ENCODE measurements around the gene AQP9.

DNA sequence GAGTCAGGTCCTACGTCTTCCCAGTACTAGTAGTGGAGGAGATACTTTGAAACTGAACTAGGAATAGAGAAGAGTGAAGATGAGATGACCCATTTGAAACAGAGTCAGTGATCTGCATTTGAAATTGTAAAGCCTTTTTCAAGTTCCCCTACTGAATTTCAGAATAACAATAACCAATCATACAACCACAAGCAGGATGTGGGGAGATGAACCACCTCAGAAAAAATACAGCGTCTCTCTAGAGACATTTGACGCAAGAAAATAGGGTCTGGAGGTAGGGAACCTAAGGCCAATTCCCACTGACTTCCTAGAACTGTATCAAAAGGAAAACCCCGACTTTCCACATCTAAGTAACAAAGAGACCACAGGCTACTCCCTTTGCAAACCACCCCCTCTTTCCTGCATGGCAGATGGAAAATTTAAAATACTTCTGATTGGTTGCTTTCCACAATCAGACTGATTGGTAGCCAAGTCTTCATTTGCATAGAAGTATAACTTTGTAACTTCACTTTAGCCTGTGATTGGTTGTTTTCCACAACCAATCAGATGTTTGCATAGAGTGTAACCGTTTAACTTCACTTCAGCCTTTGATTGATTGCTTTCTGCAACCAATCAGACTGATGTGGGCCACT lies 49.9 kb upstream of the NEDD4 start:
- RRBS: no CpG with 5 or more reads among the region's 5 CpGs
CAGE:
- cytosol, long polyA plus RNA: no peak
- long polyA plus RNA: no peak
- nucleus, long polyA plus RNA: no peak

- RRBS: no CpG with 5 or more reads among the region's 17 CpGs
CAGE:
- cytosol, long polyA plus RNA: no peak
- long polyA plus RNA: no peak
- nucleus, long polyA plus RNA: no peak
These were observed 100.7 kb upstream of the NEDD4 start for GRCh38 chr15:56093738-56094832.

DNA sequence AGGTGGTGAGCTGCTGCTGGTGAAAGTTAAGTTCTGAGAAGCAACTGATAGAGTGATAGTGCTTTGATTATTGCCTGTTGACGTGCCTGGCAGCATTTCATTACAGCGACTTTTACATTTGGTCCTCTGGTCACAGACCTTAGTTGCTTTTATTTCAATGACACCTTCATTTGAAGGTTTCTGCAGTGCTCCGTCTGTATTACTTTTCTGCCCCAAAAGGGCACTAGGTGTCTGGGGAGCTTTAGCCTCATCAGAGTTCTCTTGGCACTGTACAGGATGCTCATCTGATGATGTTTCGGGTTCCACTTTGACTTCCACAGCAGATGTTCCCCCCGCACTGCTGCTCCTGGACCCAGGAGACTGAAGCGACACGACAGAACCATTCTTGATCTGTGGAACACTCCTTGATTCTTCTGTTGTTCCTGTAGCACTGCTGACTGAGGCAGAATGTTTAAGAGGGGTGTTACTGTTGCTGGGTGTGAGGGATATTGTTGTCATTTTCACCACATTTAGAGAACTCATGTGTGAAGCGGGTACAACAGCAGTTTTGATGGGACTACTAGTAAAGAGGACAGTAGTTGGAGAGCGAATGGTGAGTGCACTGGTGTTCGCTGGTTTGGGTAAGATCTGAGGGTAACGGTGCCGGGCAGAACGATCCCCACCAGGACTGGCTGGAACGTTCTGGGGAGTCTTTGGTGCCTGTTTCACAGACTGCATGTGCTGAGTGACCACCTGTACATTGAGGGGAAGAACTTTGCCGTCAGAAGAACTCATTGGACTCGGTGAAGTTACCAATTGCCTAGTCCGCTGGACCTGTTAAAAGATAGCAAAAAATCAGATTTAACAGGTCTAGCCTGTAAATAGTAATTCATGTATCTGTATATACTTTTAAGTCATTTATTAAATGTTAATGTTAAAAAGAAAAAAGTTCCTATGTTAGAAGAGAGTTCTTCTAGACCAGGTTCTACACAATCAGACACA lies 102.7 kb upstream of the NEDD4 start:
- RRBS: no CpG with 5 or more reads among the region's 17 CpGs
CAGE:
- cytosol, long polyA plus RNA: no peak
- long polyA plus RNA: no peak
- nucleus, long polyA plus RNA: no peak

GRCh38 chr15:56443406-56443932 lies 21.5 kb downstream of the MNS1 start:
- RRBS: no CpG with 5 or more reads among the region's 7 CpGs
CAGE:
- cytosol, long polyA plus RNA: no peak
- long polyA plus RNA: start-site peak on the minus strand at chr15:56443480-56443857, 11 and 18 reads in 2 replicates
- nucleus, long polyA plus RNA: start-site peak on the minus strand at chr15:56443643-56443857, 22 reads

GRCh38 chr15:56444209-56444717 lies 20.7 kb downstream of the MNS1 start:
- RRBS: no CpG with 5 or more reads among the region's 5 CpGs
CAGE:
- cytosol, long polyA plus RNA: no peak
- long polyA plus RNA: start-site peak on the minus strand at chr15:56444451-56444672, 16 and 25 reads in 2 replicates
- nucleus, long polyA plus RNA: start-site peak on the minus strand at chr15:56444522-56444581, 8 reads

DNA sequence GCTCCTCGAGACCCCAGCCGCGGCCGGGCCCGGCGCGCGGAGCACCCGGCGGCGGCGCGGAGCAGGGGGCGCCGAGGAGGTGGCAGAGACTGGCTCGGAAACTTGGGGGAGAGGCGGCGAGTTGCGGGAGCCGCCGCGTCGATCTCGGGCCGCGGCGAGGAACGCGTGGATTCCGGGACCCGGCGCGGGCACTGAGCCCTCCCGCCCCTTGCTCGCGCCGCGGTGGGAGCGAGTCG lies 1.0 kb downstream of the TCF12 start:
- RRBS: 1% methylated on average over 8 of the region's 40 CpGs
CAGE:
- cytosol, long polyA plus RNA: no peak
- long polyA plus RNA: no peak
- nucleus, long polyA plus RNA: no peak

GRCh38 chr15:57035901-57036388 lies 117.5 kb downstream of the TCF12 start:
- RRBS: no CpG with 5 or more reads among the region's 6 CpGs
CAGE:
- cytosol, long polyA plus RNA: no peak
- long polyA plus RNA: no peak
- nucleus, long polyA plus RNA: no peak

- RRBS: no CpG with 5 or more reads among the region's 5 CpGs
CAGE:
- cytosol, long polyA plus RNA: no peak
- long polyA plus RNA: no peak
- nucleus, long polyA plus RNA: no peak
These were observed 73.8 kb upstream of the CGNL1 start for GRCh38 chr15:57302409-57303004.

GRCh38 chr15:57327918-57328451 lies 48.3 kb upstream of the CGNL1 start:
- RRBS: no CpG with 5 or more reads among the region's 11 CpGs
CAGE:
- cytosol, long polyA plus RNA: no peak
- long polyA plus RNA: no peak
- nucleus, long polyA plus RNA: no peak

- RRBS: no CpG with 5 or more reads among the region's 8 CpGs
CAGE:
- cytosol, long polyA plus RNA: no peak
- long polyA plus RNA: no peak
- nucleus, long polyA plus RNA: no peak
These were observed 51.9 kb downstream of the CGNL1 start for GRCh38 chr15:57428131-57428764.

DNA sequence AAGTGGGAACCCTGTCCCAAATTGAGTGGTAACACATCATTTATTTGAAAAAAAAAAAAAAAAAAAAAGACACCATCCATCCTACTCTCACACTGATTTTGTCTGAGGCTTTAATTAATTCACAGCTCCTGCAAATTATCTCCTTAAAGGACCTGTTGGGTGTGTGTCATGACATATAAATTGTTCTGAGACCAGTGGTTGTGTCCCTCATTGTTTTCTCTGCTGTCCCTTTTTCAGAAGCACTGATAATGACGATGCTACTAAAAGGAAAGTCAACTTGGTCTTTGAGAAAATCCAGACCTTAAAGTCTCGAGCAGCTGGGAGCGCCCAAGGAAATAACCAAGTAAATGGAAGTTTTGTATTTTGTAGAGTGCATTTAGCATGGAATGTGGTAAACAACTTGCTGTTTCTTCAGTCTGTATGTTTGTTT lies 65.8 kb downstream of the CGNL1 start:
- RRBS: no CpG with 5 or more reads among the region's 3 CpGs
CAGE:
- cytosol, long polyA plus RNA: no peak
- long polyA plus RNA: no peak
- nucleus, long polyA plus RNA: no peak

- RRBS: no CpG with 5 or more reads among the region's 1 CpG
CAGE:
- cytosol, long polyA plus RNA: no peak
- long polyA plus RNA: no peak
- nucleus, long polyA plus RNA: no peak
These were observed 100.4 kb downstream of the CGNL1 start for GRCh38 chr15:57476726-57477089.

DNA sequence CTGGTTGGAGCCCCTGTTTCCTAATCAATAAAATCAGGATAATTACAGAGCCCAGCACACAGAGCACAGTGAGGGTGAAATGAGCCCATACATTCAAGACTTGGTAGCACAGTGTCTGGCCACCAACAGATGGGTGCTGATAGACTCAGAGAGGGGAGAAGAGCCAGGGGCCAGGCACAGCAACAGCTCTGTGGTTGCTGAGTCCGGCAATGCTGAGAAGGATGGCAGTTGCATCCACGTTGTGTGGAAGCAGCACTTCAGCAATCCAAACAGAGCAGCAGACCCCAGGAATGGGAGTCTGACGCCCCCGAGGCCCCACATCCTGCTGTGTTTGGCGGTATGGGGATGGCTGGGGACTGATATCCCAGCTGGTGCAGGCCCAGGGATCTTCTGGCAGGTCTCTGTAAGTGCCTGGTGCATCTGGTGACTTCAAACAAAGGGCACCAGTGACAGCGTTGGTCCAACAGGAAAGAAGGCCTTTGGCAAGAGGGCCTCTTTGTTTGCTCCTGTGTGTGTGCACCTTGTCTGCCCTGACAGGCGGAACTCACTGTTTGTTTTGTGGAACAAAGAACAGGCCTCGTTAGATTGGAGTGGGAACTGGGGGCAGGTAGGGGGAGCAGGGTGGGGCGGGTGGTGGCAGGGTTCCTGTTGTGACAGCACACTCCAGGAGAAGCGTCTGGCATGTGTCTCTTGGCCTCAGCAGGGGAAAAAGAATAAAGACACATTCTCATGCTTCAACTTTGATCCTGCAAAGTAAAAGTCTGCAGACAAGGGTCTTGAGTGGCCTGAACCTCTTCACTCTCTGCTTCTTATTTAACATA lies 94.7 kb upstream of the MYZAP start:
- RRBS: no CpG with 5 or more reads among the region's 10 CpGs
CAGE:
- cytosol, long polyA plus RNA: no peak
- long polyA plus RNA: no peak
- nucleus, long polyA plus RNA: no peak

DNA sequence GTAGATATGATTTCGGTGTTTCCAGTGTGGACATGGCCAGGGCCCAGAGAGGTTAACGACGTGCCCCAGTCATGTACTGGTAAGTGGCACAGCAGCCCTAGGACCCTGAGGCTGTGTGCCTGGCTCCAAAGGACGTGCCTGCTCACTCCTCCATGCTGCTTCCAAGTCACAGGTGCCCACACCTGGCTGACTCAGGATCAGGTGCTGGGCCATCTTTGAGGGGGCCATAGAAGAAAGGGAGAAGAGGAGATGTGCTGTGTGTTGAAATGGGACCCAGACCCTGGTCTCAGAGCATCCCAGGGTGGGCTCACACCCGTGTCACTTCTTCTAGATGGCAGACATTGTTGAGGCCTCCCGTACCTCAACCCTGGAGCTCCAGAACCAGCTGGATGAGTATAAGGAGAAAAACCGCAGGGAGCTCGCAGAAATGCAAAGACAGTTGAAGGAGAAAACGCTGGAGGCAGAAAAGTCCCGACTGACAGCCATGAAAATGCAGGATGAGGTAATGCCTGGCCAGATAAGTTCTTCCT lies 67.4 kb upstream of the MYZAP start:
- RRBS: no CpG with 5 or more reads among the region's 10 CpGs
CAGE:
- cytosol, long polyA plus RNA: no peak
- long polyA plus RNA: no peak
- nucleus, long polyA plus RNA: no peak

DNA sequence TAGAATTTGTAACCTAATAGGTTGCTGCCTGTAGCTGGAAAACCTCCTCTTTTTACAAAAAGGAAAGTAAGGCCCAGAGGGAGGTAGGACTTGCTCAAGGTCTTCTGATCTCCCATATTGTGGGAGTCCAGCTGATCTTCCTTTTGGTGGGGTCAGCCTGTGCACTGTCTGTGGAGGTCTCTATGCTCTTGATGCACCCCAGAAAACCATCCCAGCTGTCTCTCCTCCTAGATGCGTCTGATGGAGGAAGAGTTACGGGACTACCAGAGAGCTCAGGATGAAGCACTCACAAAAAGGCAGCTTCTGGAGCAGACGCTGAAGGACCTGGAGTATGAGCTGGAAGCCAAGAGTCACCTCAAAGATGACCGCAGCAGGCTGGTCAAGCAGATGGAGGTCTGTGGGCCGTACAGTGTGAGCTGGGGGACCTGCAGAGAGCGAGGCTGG lies 63.3 kb upstream of the MYZAP start:
- RRBS: no CpG with 5 or more reads among the region's 6 CpGs
CAGE:
- cytosol, long polyA plus RNA: no peak
- long polyA plus RNA: no peak
- nucleus, long polyA plus RNA: no peak

GRCh38 chr15:57645957-57646594 lies 54.4 kb downstream of the MYZAP start:
- RRBS: no CpG with 5 or more reads among the region's 6 CpGs
CAGE:
- cytosol, long polyA plus RNA: no peak
- long polyA plus RNA: no peak
- nucleus, long polyA plus RNA: no peak

DNA sequence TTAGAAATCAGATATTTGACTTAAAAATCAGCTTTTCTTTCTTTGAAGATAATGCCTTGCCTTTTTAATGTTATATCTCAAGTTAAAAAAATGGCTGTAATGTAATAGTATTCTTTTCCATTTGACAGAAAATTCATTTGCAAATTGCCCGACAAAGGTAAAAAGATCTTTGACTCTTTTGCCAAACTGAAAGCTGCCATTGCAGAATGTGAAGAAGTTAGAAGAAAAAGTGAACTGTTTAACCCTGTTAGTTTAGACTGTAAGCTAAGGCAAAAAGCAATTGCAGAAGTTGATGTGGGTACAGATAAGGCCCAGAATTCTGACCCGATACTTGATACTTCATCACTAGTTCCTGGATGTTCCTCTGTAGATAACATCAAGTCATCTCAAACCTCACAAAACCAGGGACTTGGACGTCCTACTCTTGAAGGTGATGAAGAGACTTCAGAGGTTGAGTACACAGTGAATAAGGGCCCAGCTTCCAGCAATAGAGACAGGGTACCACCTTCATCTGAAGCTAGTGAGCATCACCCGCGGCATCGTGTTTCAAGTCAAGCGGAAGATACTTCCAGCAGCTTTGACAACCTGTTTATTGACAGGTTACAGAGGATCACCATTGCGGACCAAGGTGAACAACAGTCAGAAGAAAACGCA lies 2.2 kb downstream of the POLR2M start:
- RRBS: no CpG with 5 or more reads among the region's 9 CpGs
CAGE:
- cytosol, long polyA plus RNA: no peak
- long polyA plus RNA: no peak
- nucleus, long polyA plus RNA: no peak

- RRBS: no CpG with 5 or more reads among the region's 5 CpGs
CAGE:
- cytosol, long polyA plus RNA: no peak
- long polyA plus RNA: no peak
- nucleus, long polyA plus RNA: no peak
These were observed 3.5 kb downstream of the ALDH1A2 start for GRCh38 chr15:58061808-58062526.

DNA sequence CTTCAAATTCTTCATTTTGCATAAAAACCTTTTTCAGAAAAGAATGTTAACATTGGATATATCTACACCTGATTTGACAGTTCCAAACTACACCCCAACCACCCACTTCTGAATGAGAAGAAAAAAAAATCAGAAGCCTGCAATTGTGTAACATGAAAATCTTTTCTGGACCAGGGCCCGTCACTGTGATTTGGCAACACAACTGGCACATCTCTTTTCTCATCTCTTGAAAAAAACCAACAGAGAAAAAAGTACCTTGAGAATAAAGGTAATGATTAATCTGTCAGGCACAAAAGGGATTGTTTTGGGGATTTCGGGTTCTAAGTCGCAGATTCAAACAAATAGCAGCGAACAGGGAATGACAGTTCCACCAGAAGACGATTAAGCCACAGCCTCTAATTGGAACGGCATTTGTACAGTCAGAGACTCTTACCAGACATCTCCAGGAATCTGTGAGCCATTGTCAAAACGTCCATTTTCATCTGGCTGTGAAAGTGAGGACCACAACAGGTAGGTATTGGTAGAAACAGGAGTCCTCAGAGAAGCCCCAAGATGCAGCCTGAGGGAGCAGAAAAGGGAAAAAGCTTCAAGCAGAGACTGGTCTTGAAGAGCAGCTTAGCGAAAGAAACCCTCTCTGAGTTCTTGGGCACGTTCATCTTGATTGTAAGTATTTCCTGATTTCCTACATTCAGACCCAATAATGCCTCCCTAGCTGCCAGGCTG lies at the start of gene AQP9:
Gene AQP9 (plus strand): TSS at position 368 of the 723 bp plus-strand sequence.
- RRBS: no CpG with 5 or more reads among the region's 9 CpGs
CAGE:
- cytosol, long polyA plus RNA: no peak
- long polyA plus RNA: no peak
- nucleus, long polyA plus RNA: no peak

DNA sequence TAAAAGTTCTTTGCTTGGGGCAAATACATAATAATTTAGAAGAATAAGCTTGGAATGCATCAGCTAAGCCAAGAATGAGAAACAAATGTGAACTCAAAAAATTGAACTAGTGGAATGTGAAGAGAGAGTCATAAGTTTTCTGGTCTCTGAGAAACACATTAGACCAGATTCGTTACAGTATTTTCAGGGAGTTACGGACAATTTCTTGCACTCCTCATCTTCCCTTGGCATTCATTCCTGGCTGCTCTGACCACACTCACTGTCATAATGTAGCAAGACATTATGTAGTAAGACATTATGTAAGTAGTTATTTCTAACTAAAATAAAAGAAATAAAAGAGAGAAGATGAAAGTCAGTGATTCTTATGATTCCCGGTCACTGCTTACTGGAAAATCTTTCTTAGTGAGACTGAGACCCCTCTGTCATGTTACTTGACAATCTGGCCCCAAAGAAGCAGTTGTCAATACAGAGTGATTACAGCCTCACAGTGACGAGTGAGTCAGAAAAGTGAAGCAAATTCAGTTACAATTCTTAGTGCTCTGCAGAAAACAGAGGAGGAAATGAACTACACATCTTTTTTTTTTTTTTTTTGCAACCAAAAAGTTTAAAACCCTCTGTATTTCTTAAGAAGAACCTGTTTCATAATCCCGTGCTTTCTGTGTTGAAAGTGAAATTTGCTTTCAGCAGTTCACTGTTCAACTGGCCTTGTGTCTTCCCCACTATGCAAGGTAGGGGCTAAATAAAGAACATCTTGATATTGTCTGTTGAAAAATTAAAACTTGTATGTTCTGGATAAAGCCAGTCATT lies 1.6 kb downstream of the AQP9 start:
- RRBS: no CpG with 5 or more reads among the region's 5 CpGs
CAGE:
- cytosol, long polyA plus RNA: no peak
- long polyA plus RNA: no peak
- nucleus, long polyA plus RNA: no peak